Islet of Langerhans (tissue), 1 donor: ENCODE measurements around a stretch of chr12.

DNA sequence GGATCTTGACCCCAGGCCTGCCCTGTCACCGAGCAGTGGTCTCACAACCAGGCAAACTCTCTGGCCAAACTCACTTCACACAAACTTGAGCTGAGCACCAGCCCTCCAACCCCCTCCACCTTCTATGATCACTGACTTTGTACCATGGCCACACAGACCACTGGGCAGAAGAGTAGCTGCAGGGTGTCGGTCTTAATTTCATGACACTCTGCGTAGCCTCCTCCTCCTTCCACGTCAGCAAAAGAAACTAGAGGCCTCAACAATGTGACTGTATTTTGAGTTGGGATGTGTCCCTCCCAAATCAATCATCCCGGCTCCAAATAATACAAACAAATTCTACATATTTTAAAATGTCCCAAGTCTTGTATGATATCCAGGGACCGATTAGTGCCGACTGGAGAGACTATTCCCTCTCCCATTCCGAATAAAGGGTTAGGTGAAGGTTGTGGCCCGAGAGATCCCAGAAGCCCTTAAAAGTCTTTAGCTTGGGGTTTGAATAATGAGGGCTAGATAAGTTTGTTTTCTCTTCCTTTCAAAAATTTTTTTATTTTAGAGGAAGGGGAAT lies 7.4 kb upstream of the TBX3 start:
- RRBS = no CpG with 5 or more reads among the region's 9 CpGs

- RRBS = no CpG with 5 or more reads among the region's 3 CpGs
Observed at GRCh38 chr12:114804237-114804565, 120.2 kb upstream of the TBX3 start.

DNA sequence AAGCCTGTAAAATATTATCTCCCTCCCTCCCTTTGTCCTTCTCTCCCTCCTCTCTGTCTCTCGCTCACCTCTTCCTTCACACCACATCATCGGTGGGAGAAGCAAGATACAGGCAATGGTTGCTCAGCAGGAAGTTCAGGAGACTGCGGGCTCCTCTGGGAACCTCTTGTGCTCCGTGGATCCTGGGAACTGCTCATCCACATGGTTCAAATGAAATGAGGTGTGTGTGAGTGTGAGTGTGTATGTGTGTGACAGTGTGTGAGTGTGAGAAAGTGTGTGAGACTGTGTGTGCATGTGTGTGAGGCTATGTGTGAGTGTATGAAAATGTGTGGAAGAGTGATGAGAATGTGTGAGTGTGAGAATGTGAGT lies 219.5 kb upstream of the TBX3 start:
- RRBS = no CpG with 5 or more reads among the region's 4 CpGs

DNA sequence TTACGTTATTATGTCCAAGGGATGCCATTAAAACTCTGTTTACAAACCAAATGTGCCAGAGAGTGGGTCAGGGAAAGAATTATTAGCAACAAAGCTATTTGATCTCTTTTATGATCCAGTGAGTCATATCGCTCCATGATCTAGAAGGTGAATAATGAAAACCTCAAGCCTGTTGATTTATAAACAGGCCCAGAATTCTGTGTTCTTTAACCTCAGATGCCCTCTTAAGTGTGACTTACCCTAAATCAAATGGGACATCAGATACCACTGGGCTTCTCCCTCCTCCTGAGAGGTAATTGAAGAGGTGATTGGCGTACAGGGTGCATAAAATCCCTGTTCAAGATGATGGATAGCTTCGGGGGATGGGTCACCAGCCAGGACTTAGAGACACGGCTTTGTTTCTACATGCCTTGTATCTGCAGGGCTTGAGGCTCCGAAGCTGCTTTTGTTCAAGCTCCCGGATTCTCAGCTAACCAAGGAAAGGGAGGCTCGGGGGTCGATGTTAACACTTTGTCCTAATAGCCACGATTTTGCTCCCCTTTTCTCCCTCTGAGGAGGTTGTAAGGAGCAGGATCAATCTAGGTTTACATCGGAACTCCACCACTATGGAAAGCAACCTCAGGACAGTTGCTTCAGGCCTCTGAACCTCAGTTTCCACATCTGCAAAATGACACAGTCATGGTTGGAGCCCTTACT lies 230.5 kb upstream of the TBX3 start:
- RRBS = no CpG with 5 or more reads among the region's 11 CpGs

- RRBS = no CpG with 5 or more reads among the region's 2 CpGs
Observed at GRCh38 chr12:114933356-114933710, 249.4 kb upstream of the TBX3 start.

- RRBS = no CpG with 5 or more reads among the region's 7 CpGs
Observed at GRCh38 chr12:115095078-115095592, 411.2 kb upstream of the TBX3 start.

GRCh38 chr12:115398120-115399070 lies 714.4 kb upstream of the TBX3 start:
- RRBS = no CpG with 5 or more reads among the region's 9 CpGs

DNA sequence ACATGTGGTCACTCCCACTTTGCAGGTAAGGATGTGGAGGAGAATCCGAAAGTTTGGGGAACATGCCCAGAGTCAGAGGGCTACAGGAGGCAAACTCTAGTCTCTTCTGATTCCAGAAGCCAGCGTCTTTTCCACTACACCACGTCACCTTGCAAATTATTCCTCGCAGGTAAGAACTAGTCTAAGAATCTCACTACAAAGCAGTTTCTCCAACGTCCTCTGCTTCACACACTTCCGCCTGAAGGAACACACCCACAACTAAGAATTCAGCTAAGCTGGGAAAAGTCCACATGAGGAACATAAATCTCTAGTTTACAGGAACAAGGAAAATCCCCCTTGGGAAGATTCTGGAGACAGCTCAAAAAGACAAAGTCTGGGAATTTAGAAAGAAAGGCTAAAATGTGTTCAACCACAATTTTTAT lies 780.1 kb upstream of the TBX3 start:
- RRBS = no CpG with 5 or more reads among the region's 6 CpGs

- RRBS = no CpG with 5 or more reads among the region's 6 CpGs
Observed at GRCh38 chr12:115657087-115657736, 620.3 kb downstream of the MED13L start.

- RRBS = no CpG with 5 or more reads among the region's 8 CpGs
Observed at GRCh38 chr12:115835856-115836158, 441.7 kb downstream of the MED13L start.

DNA sequence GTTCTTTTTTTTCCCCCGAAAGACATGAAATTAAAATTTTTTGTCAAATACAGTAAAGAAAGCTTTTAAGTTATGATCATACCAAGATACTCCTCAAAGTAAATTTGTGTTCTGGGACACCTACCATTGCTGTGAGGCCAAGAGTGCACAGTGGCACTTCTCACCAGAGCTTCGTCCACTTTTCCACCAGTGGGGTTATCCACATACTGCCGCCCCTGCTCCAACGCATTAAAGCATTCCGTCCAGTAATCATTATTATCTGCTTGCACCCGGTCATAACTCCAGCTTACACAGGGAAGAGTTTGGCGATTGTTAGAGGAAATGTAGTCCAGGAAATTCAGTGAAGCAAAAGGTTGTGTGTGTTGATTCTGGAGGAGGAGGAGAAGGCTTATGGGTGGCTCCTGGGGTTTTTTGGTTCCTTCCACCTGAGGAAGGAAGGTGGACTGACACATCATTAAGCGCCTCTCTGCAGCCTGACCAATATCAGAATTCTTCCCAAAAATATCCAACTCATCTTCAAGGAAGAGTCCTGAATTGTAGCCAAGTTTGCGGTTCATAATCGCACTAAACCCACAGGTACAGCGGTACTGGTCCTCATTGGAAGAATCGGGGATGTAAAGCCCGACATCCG lies 286.5 kb downstream of the MED13L start:
- RRBS = no CpG with 5 or more reads among the region's 14 CpGs

- RRBS = no CpG with 5 or more reads among the region's 6 CpGs
Observed at GRCh38 chr12:116002657-116003344, 274.7 kb downstream of the MED13L start.

DNA sequence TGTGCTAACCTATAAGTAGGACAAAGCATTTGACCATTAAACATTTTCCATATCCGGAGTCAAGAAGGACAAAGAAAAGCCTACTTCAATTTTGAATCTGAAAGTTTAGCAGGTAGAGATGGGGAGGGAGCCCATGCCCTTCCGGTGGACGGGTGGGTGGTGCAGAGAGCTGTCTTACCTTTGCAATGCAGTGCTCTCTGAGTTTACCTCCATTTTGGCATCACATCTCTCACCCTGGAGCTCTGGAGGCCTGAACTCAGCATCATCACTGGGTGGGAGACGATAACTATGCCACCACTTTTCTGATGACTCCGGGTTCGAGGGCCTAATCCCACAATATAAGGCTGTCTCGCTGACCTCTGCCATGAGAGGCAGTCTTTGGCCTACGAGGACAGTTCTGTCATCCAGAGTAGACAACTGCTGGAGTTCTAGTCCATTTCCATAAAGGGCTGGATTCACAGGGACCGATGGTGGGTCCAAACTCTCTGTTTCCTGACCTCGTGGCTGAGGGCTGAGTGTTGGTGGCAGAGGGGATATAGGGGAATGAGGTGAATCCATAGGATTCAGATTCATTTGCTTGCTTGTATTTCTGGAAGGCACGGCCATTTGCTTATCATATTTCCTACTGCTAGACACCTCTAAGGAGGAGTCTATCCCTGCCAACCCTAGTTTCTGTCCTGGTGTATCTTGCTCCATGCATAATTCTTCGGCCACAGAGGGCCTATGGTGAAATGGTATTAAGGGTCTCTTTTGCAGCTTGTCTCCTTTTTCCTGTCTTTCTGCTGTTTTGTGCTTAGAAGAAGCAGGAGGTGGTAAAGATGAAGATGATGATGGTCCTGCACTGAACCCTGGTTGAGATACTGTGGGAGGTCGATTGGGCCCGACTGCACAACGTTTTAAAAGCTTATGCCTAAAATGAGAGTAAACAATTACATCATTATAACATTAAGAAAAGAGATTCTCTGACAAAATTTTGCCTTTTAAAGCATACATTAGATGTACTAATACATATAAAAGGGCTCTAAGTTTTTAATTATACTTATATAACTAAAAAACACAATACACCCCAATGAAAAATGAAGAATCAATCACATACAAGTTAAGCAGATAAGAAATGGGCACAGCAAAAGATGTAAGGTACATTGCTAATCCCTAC lies 268.9 kb downstream of the MED13L start:
- RRBS = 97% methylated on average over 2 of the region's 15 CpGs

GRCh38 chr12:116015014-116015338 lies 262.5 kb downstream of the MED13L start:
- RRBS = no CpG with 5 or more reads among the region's 4 CpGs

DNA sequence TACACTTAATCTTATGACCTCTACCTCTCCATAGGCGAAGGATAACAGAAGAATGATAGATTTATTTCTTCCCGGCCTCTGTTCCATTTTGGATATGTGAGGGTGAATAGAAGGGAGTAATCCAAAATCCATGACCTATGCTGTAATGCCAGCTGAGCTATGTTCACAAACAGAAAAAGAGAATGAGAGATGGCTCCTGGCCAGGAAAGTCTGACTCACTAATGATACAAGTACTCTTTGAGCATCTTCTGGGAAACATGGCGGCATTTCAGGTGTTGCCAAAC lies 55.2 kb downstream of the MED13L start:
- RRBS = no CpG with 5 or more reads among the region's 3 CpGs

GRCh38 chr12:116276326-116276531 lies 1.3 kb downstream of the MED13L start:
- RRBS = no CpG with 5 or more reads among the region's 12 CpGs

DNA sequence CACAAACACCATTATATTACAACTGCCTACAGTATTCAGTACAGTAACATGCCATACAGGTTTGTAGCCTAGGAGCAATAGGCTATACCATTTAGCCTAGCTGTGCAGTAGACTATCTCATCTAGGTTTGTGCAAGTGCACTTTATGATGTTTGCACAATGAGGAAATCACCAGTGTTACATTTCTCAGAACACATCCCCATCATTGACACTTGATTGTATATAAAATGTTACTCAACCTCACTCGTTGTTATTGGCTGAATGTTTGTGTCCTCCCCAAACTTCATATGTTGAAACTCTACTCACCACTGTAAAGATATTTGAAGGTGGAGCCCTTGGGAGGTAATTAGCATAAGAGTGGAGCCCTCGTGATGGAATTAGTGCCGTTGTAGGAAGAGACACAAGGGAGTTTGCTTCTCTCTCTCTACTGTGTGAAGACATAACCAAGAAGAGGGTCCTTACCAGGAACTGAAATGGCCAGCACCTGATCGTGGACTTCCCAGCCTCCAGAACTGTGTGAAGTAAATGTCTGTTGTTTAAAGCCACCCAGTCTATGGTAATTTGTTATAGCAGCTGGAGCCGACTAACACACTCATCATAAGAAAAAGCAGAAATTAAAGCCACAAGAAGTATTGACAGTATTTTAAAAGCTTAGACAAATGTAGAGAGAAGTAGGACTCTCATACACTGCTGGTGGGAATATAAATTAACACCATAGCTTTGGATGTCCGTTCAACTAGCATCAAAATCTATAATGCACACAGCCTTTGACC lies 3.3 kb upstream of the MED13L start:
- RRBS = no CpG with 5 or more reads among the region's 6 CpGs

- RRBS = no CpG with 5 or more reads among the region's 26 CpGs
Observed at GRCh38 chr12:116534359-116535114, 24.6 kb upstream of the MAP1LC3B2 start.

GRCh38 chr12:116604080-116604476 lies 44.9 kb downstream of the MAP1LC3B2 start:
- RRBS = no CpG with 5 or more reads among the region's 7 CpGs

DNA sequence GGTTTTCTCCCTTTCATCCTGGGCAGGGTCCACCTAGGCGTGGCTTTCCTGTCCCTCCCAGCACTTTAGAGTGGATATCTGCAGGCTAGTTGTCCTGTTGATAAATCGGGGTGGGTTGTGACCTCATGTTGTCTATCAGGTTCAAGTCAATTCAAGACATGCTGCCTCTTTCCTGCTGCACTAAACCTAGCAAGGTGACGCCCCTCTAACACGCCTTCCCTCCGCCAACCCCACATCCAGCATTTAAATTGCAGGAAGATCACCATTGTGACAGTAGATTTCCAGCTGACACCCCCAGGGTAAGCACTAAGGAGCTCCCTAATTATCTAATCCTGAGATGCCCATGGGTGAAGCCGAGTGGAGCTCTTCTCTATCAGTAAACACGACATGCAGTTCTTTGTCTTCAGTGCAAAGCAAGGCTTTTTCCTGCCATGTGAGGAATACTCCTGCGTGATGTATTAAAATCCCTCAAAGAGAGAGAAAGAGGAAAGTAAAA lies 61.1 kb downstream of the MAP1LC3B2 start:
- RRBS = no CpG with 5 or more reads among the region's 8 CpGs